HT1080 (cell line): ENCODE data around the gene SYNM.

DNA sequence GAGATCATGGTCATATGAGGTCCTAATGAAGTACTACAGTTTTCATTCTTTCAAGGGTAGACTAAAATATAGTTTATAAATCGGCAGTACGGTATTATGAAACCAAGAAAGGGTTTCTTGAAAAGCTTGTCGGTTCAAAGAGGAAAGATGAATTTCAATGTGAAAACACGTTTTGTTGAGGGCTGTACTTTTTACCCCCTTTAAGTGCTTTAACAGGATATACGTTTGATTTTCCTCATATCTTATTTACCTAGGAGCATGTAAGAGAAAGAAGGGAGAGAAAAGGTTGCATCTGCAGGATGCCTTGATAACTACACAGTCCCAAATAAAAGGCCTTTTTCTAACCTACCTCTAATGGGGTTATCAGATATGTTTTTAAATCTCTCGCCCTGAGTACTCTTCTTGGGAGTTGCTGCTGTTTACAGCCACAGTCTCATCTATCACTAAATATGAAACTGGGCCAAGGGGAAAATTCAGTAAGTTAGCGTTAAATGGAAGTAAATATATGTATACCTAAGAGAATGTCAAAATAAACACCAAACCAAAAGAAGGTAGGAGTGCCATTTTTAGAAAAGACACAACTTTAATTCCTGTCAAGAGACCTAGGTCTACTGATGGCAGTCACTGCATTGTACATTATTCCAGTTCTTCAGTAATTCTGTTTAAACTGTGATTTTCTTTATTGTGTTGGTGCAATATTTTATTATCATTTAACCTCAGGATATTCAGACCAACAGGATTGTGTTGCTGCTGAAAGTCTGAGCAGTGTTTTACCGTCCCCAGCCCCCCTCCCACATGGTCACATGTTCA, 11.4 kb downstream of the ARRDC4 start:
RAMPAGE:
- cytosol, long total RNA: no peak
- long total RNA: no peak
- nucleus, long total RNA: no peak

GRCh38 chr15:97994945-97995742, 34.6 kb downstream of the ARRDC4 start:
RAMPAGE:
- cytosol, long total RNA: no peak
- long total RNA: no peak
- nucleus, long total RNA: no peak

DNA sequence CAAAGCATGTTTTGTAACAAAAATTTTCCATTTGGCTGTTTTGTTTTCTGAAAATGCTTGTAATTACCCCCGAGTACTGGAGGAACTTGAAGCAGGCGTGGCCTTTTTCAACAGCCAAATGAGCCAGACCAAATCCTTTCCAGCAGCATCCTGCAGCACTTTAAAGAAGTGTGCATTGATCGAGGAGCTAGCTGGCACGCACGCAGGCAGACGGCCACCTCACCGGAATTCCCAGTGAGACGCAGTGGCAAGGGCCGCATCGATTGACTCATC, 234.3 kb upstream of the IGF1R start:
RAMPAGE:
- cytosol, long total RNA: no peak
- long total RNA: no peak
- nucleus, long total RNA: no peak

GRCh38 chr15:98649217-98649522, 831 bp downstream of the IGF1R start:
RAMPAGE:
- cytosol, long total RNA: no peak
- long total RNA: no peak
- nucleus, long total RNA: no peak

DNA sequence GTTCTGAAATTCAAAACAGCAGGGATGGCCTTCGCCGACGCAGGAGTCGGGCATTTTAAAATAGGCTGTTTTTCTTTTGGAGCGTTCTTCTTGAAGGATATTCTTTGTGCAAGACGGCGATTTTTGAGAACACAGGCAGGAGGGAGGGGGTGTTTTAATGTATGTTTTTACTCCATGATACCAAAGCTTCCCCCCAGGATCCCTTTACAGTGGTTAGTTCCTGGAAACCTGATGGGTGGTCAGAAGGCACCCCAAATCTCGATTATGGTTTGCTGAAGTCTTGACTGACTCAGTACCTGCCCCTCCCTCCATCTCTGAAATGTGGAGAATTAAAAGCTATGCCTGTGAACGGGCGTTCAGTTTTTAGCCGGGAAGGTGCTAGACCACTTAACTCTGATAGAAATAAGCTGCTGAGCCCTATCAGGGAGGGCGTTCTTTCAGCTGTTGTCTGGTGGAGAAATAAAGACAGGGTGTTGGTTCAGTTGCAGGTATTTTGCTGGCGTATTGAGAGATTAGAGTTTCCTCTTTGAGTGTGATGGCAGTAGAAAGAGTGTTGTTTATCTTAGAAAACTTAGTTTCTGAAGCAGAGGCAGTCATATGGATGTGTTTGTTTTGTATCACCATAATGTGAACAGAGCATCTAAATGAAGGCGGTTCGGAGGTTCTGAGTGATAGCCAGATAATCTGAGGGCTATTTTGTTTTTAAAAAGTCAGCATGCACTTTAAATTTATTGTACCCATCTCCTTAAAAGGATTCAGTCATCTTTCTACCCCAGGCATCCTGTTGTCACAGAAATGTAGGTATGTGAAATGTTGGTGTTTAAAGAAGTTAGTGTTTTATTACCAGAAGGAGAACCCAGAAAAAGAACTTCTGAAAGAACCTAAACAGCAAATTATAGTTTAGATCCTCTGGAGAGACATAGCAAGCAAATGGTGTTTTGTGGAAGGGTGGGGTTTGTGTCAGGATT, 3.5 kb downstream of the IGF1R start:
RAMPAGE:
- cytosol, long total RNA: no peak
- long total RNA: no peak
- nucleus, long total RNA: no peak

GRCh38 chr15:98715426-98715922, 67.1 kb downstream of the IGF1R start:
RAMPAGE:
- cytosol, long total RNA: no peak
- long total RNA: no peak
- nucleus, long total RNA: no peak

DNA sequence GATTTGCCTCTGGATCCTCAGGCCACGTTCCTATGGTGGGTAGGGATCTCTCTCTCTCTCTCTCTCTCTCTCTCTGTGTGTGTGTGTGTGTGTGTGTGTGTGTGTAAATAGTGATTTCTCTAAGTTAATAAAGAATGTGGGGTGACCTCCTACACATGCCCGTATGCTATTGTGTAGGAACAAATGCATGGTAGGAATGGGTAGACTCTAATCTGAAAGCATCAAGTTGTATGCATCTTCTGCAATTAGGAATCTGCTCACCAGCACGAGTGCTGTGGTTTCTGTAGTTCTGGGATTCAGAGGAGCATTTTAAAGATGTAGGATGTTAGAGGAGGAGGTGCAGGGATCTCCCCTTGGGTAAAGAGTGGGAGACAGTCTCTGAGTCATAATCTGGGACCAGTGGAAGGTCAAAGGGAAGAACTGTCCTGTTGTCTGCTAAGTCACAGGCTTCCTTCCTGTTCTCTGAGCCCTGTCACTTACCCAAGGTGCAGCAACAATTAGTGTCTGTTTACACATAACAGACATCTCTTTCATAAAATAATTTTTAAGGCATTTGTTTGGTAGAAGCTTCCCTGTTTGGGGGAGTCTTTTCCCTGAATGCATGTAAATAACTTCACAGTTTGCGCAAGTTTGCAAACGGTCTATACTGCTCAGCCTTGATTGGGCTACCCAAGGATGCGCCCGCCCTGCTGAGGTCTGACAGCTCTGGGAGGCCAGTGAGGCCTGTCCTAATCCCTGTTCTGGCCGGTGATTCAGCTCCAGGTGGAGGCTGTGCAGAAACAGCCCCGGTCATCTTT, 139.8 kb downstream of the IGF1R start:
RAMPAGE:
- cytosol, long total RNA: no peak
- long total RNA: no peak
- nucleus, long total RNA: no peak

DNA sequence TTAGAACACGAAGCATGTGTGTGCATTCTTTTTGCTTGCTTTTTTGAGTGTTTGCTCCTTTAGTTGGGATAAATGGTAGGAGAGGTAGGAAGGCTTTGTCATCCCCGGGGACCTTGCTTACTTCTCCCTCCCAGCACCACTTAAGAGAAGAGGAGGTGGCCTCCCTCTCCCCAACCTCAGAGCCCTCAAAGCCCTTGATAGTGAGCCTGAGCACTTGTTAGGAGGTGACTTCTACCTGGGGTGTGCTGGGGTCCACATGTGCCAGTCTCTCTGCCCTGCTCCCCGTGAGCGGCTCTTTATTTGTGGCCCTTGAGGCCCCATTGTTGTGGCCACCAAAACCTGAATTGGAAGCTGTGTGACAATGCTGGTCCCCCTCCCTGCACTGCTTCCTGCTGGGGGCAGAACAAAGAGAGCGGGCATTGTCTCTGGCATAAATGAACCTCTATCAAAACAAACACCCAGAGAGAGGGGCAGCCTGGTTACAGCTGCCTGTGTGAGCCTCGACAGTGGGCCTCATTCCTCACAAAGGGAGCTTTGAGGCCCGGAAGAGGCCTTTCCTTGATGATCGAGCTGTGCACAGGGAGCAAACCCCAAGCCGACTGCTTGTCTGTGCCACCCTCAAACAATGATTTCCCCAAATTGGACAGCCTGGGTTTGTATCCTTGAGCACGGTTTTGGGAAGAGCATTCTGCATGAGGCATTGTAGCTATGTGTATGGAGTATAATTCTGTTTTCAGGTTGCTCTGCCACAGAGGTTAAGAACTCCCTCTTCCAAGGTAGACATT, 152.8 kb downstream of the IGF1R start:
RAMPAGE:
- cytosol, long total RNA: no peak
- long total RNA: no peak
- nucleus, long total RNA: no peak

RAMPAGE:
- cytosol, long total RNA: no peak
- long total RNA: no peak
- nucleus, long total RNA: no peak
These were observed 162.5 kb downstream of the PGPEP1L start for GRCh38 chr15:98845132-98845546.

RAMPAGE:
- cytosol, long total RNA: no peak
- long total RNA: no peak
- nucleus, long total RNA: no peak
These were observed 147.4 kb downstream of the PGPEP1L start for GRCh38 chr15:98860109-98860696.

DNA sequence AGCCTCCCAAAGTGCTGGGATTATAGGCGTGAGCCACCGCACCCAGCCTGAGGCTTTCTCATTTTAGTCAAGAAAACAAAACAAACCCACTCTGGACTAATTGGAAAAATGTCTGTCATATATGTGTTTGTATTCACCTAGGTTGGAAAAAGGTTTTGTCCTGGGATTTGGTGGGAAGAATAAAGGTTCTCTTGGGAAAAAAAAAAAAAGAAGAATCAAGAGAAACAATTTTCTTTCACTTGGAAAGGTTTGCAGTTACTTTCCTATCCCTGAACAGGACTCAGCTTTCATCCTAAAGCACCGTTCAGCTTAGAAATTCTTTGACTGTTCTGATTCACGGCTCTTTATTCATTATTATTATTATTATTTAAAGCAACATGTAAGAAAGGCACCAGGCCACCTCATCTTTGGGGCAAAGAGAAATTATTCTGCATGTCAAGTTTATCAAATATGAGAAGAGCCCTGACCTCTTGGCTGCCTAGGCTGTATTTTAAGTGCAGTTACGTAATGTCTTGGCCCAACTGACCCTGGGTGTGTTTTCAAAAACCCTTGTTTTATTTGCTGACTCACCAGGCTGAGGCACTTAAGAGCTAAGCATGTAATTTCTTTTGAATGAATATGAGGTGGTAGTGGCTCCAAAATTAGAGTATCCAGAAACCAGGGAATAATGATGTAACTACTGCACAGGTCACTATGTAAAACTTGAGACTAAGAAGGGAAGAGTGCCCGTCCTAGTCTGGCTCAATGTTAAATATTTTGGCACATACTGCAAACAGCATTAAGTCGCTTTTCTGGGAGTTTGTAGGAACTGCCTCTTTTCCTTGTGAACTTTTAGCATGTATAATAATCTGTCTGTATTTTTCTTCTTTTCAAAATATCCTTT, 24.4 kb downstream of the PGPEP1L start:
RAMPAGE:
- cytosol, long total RNA: no peak
- long total RNA: no peak
- nucleus, long total RNA: no peak

GRCh38 chr15:99104946-99105396, at the start of gene SYNM:
SYNM (plus strand) TSS chr15:99105080.
RAMPAGE:
- cytosol, long total RNA: no peak
- long total RNA: no peak
- nucleus, long total RNA: no peak

RAMPAGE:
- cytosol, long total RNA: no peak
- long total RNA: no peak
- nucleus, long total RNA: no peak
These were observed 5.9 kb downstream of the SYNM start for GRCh38 chr15:99110510-99111388.

GRCh38 chr15:99306110-99306373, 54.8 kb downstream of the LRRC28 start:
RAMPAGE:
- cytosol, long total RNA: no peak
- long total RNA: no peak
- nucleus, long total RNA: no peak

DNA sequence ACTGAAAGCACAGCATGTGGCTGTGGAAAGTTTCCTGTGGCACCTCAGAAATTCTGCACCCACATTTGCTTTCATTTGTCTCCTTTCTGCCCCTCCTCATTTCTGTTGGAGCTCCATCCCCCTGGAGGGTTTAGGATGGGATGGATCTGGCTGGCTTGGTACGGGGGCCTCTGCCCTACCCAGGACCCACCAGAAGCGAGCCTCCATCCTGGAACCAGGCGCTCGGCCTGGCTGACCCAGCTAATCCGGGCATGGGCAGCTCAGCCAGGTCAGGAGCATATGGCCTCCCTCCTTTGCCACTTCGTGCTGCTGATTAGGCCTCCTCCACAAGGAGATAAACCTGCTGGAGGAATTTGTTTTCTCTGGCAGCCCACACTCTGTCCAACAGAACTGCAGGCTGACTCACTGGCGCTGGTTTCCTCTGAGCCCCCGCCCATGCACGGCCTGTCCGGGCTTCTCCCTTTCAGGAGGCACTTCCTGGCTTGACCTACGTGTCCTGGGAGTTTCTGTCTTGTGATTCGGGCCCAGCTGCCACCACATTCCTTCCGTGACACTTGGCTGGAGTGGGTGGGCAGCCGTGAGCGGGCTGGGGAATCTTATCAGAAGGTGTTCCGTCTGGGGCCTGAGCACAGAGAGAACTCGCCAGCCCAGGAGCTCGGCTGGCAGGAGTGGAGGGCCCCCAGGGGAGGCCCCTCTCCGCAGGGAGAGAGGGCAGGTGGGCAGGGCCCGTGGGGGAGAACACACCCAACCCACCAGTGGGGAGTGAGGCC, 110.9 kb upstream of the MEF2A start:
RAMPAGE:
- cytosol, long total RNA: no peak
- long total RNA: no peak
- nucleus, long total RNA: no peak

DNA sequence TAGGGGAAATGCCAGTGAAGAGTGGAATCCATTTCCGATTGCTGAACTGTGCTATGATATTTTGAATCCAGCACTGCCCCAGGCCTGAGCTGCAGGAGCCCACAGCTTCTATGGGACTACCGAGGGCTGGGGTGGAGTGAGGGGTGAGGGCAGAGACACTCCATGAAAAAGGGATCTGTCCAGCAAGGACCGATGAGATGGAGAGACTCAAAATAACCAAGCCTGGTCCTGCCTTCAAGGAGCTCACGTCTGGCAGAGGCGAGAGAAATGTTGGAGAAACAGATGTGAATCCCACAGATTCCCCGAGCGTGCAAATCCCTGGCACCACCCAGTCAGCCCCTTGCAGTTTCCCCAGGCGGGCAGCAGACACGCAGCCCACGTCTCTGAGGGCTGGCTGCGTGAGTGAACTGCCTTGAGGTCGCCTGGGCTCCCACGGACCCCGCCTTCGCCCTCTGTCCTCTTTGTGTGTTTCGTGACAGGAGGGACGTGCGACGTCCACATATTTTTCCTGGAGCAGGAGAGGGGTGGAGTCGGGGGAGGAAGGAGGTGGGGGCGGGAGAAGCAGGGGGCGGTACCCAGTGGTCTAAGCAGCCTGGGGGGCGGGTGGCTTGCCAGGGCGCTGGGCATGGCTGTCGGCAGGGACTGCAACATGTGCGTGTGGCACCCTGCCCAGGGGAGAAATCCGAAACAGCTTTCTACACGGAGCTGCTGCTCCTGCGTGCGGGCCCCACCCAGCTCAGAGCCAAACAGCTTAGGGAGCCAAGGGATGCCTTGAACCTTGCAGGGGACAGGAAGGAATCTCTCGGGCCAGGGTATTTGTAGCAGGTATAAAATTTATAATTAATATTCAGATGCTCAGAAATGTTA, 79.5 kb upstream of the MEF2A start:
RAMPAGE:
- cytosol, long total RNA: no peak
- long total RNA: no peak
- nucleus, long total RNA: no peak

DNA sequence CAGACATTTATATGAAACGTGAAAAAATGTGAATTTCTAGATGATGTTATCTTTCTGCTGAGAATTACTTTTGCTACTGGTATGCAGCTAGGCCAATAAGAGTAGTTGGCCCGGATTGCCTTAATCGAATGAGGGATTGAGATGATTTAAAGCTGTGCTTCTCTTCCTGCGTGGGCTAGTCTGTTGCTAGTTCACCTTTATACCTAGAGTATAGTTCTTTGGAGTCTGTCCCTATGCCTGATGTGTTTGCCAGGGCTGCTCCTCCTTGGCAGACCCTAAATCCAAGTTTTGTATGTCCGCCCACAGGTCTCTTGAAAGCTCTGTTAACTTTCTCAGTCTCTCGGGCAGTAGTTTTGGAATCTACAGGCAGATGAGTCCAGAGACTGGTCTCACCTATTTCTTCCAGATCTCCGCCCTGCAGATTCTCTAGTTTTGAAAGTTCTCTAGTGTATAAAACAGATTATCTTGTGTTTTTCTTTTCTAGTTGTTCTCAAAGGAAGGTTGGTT, 64.9 kb downstream of the MEF2A start:
RAMPAGE:
- cytosol, long total RNA: no peak
- long total RNA: no peak
- nucleus, long total RNA: no peak

GRCh38 chr15:99732237-99733248, 694 bp downstream of the LYSMD4 start:
RAMPAGE:
- cytosol, long total RNA: no peak
- long total RNA: no peak
- nucleus, long total RNA: no peak

DNA sequence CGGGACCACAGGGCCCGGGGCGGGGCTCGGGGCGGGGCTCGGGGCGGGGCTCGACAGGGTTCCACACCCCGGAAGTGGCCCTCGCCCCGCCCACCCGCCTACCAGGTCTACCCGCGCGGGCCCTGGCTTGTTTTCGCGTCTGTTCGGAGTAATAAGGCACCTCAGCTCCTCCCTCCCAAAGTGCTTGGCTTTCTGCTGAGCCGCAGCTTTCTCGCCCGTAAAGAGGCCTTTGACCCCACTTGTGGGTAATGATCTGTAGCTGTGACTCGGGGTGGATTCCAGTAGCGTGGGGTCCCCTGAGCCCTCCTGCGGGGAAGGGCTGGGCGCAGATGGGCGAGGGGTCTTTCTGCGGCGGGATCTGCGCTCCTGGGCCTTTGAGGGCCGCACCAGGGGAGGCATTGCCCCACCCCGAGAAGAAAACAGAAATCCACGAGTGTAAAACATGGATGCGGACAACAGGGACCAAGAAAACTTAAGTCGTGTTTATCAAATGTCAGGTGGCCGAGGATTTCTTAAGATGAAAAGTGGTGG, 369 bp upstream of the LYSMD4 start:
RAMPAGE:
- cytosol, long total RNA: no peak
- long total RNA: no peak
- nucleus, long total RNA: no peak

GRCh38 chr15:99928425-99928945, 195.2 kb upstream of the LYSMD4 start:
RAMPAGE:
- cytosol, long total RNA: no peak
- long total RNA: no peak
- nucleus, long total RNA: no peak